GM19239 (cell line): Measurements from ENCODE around the genes TBC1D5 and SATB1.

DNA sequence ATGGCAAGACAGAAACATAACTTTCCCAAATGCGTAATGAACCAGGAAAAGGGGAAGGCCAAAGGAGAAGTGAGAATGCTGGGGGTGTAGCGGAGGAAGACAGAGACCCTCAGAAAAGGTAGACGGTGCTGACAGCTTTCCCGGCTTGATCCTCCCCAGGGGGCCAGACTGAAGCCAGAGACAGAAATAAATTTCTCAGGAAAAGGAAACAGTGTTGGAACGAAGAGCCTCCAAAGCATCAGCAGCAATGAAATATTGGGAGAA is 107.6 kb downstream of the OXNAD1 start:
- RRBS: no CpG with 5 or more reads among the region's 5 CpGs

GRCh38 chr3:16441371-16441678 is 72.2 kb downstream of the RFTN1 start:
- RRBS: no CpG with 5 or more reads among the region's 2 CpGs

DNA sequence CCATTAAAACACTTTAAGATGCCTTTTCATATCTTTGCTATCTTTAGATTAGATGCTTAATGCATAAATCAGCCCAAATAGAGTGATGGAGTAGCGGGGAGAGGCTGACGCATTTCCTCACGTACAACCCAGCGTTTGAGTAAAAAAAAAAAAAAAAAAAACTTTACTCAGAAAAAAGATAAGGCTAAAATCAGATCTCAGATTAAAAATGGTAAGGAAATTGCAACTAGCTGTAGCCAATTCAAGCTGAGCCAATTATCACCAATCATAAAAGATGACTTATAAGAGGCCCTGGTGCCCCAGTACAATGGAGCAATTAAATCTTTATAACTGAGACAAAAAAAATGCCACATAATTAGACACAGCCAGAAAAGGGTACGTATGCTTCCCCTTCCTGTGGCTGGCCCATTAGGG is 45.0 kb downstream of the RFTN1 start:
- RRBS: no CpG with 5 or more reads among the region's 5 CpGs

- RRBS: no CpG with 5 or more reads among the region's 7 CpGs
Measured at GRCh38 chr3:16493640-16494058, 19.9 kb downstream of the RFTN1 start.

GRCh38 chr3:16511741-16512443 is 1.6 kb downstream of the RFTN1 start:
- RRBS: 5% methylated on average over 3 of the region's 11 CpGs

GRCh38 chr3:16512647-16513400 is 675 bp downstream of the RFTN1 start:
- RRBS: 3% methylated on average over 8 of the region's 48 CpGs

DNA sequence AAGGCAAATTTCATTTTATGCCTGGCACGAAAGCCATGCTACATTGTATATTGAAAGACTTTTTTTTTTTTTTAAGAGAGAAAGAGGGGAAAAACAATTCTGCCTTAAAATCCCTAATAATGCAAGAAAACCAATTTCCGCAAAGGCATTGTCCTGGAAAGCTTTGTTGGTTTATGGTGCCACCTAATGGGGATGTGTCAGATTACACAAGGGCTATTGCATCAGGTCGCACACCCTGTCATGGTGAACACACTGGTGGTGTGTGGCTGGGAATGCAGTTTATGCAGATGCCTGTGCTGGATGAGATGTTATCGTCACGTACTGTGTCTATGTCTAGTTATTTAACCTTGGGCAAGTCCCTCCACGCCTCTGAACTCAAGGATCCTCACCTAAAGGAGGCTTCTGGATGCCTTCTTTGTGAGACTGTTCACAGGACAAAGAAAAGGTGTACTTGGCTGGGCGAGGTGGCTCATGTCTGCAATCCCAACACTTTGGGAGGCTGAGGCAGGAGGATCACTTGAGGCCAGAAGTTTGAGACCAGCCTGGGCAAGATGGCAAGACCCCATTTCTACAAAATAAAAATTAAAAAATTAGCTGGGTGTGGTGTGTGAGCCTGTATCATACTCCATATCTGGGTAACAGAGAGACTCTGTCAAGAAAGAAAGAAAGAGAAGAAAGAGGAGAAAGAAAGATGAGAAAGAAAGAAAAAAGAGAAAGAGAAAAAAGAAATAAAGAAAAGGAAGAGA is 37.4 kb upstream of the RFTN1 start:
- RRBS: no CpG with 5 or more reads among the region's 7 CpGs

- RRBS: no CpG with 5 or more reads among the region's 3 CpGs
Measured at GRCh38 chr3:16663935-16664139, 58.6 kb upstream of the DAZL start.

DNA sequence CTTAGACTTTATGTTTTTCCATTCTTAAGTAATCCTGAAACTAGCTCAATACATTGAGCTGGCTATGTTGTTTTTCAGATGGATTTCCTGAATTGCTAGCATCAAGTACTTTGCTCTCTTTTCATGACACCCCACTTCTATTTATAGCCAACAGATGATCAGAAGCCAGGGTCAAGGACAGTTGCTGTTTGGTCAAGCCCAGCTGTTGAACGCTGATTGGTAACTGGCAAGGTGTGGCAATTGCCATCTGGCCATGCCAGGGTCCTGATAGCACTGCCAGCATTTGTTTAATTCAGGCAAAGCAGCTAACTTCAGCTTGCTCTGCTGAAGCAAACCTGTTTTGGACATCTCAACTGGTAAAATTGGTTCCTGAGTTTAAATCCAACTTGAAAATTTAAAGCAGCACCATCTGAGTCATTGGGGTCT is 46.1 kb upstream of the PLCL2 start:
- RRBS: no CpG with 5 or more reads among the region's 1 CpG

DNA sequence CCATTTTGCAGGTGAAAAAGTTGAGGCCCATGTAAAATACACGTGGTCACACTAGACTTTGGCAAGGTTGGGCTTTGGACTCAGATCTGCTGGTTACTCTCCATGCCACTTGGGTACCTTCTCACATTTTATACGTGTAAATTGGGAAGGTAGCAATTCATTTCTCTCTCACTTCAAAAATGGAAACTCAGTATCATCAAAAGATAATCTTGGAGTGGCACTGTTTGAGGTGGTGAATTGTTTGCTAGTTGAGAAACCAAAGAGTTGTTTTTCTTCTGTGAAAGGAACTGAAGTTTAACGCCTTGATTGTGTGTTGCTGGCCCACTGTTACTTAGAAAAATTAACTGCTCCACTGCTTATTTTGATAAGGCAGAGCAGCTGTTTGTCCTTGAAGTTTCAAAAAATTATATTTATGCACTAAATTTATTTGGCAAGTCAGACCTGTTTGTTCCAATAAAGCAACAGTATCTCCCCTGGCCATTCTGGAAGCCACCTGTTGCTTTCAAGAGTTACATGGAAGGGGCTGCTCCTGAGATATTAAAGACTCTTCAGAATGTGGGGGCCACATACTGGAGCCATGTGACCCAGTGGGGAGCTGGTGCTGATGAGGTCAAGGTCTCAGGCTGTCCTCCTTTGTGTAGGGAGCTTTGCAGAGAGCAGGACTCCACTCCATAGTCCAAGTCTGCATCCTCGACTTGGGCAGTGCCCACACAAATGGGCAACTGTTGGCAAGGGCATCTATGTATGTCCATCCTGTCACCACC is 16.2 kb downstream of the PLCL2 start:
- RRBS: no CpG with 5 or more reads among the region's 4 CpGs

GRCh38 chr3:17330103-17330715 is 412.2 kb downstream of the TBC1D5 start:
- RRBS: no CpG with 5 or more reads among the region's 3 CpGs

DNA sequence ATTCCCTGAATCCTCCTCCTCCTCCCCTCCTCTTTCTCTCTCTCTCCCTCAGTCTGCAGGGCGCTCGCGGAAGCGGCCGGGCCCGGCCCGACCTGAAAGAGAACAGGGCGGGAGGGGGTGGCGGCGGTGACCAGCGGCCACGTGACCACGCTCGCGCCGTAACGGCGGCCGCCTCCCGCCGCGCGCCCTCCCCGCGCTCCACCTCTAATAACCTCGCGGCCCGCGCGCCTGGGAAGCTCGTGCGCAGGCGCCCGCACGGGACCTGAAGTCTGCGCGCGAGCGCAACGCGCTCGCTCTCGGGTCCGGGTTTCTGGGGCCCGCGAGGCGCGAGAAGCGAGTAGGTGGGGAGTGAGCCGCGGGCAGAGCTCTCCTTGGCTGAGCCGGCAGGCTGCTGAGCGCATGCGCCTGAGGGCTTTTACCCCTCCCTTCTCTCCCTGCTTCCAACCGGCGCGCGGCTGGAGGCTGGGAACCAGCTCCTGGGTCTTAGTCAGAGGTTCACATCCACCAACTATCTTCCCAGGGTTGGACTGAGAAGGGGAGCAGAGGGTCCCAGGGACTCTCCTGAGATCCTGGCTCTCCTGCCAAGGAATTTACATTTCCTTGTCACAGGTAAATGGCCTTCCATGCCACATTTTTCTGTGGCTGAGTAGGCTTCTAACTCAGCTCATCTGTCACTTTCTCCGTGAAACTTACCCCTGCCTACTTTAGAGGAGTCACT is at the start of gene TBC1D5:
TBC1D5 (minus strand) TSS at position 122 of the 718 bp plus-strand sequence.
- RRBS: under 1% methylated on average over 12 of the region's 59 CpGs

GRCh38 chr3:17749847-17750363 is 7.5 kb upstream of the TBC1D5 start:
- RRBS: no CpG with 5 or more reads among the region's 2 CpGs

GRCh38 chr3:18420482-18421220 is 4.5 kb downstream of the SATB1 start:
- RRBS: no CpG with 5 or more reads among the region's 12 CpGs

- RRBS: 4% methylated on average over 34 of the region's 82 CpGs
Measured at GRCh38 chr3:18424794-18425581, at the start of gene SATB1. TSS of gene SATB1 (minus strand) at chr3:18425339.

DNA sequence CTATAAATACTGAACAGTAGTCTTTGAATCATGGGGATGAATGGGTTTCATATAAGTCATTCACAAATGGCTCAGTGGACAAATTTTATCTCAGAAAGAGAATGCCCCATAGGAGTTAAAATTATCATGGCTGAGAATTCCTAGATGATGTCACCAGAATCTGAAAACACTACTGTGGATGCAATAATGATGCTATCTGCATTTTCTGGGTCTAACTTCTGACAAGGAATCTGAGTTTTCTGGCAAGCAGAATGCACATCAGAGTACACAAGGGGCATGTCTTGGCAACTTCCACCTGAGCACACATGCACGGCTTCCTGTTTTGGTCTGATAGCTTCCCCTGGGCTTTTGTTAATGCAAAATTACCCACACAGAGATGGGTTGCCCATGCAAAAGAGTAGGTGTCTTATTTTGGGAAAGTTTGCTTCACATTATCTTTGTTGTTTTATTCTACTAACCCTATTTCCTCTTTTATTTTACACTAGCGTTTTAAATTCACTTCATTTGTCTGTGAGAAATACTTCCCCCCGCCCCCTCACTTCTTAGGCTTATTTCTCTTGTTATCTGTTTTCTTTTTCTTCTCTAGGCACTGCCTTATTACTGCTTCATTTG is 74.1 kb upstream of the SATB1 start:
- RRBS: no CpG with 5 or more reads among the region's 3 CpGs

GRCh38 chr3:18936275-18936736 is 212.0 kb upstream of the KCNH8 start:
- RRBS: no CpG with 5 or more reads among the region's 16 CpGs

- RRBS: no CpG with 5 or more reads among the region's 8 CpGs
Measured at GRCh38 chr3:19347465-19348123, 199.3 kb downstream of the KCNH8 start.

- RRBS: no CpG with 5 or more reads among the region's 1 CpG
Measured at GRCh38 chr3:20232973-20233172, 46.9 kb upstream of the SGO1 start.